AG10803 (cell line): ENCODE data around the genes KATNA1, LRP11 and RAET1G.

DNA sequence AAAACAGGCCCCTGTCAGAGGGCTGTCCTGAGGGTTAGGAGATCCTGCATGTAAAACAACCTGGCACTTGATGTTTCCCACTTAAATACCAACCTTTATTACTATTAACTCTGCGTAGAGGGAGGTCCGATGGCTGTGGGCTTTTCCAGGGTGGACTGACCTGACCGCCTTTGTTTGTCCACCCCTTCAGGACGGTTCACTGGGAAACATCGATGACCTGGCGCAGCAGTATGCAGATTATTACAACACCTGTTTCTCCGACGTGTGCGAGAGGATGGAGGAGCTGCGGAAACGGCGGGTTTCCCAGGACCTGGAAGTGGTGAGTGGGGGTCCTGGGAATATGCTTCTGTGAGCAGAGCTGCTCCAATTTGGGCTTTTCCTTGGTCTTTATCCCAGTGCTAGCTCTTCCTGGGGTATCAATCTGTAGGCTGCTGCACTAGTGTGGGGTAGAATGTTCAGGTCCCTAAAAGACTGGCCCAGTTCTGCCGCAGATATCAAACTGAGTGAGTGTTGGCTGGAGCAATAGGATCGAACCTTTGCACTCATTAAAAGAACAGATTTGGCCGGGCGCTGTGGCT, 47.4 kb downstream of the SASH1 start:
- RRBS: no CpG with 5 or more reads among the region's 16 CpGs

DNA sequence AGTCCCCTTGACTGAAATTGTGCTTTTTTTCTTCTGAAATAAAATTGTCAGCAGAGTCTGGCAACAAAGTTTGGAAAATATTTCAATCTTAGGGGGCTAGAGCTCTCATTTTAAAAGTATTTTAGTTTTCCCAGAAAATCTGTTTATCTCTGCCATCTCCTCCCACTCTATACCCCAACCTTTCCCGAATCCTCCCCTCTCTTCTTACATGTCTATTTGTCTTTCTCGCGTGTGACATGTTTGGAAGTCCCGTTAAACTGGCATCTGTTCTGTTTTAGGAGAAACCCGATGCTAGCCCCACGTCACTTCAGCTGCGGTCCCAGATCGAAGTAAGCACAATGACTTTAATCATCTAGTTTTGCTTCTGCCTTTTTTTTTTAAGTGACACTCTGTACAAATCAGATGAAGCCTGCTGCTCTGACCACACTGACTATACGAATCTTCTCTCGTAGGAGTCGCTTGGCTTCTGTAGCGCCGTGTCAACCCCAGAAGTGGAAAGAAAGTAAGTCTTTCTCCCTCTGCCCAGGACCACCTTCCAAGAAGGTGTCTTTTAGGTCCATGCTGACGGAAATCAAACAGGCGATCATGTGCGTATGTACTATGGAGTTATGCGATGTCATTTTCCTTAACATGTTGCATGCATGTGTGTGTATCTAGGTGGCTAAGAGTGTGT, 97.4 kb downstream of the SASH1 start:
- RRBS: no CpG with 5 or more reads among the region's 17 CpGs

DNA sequence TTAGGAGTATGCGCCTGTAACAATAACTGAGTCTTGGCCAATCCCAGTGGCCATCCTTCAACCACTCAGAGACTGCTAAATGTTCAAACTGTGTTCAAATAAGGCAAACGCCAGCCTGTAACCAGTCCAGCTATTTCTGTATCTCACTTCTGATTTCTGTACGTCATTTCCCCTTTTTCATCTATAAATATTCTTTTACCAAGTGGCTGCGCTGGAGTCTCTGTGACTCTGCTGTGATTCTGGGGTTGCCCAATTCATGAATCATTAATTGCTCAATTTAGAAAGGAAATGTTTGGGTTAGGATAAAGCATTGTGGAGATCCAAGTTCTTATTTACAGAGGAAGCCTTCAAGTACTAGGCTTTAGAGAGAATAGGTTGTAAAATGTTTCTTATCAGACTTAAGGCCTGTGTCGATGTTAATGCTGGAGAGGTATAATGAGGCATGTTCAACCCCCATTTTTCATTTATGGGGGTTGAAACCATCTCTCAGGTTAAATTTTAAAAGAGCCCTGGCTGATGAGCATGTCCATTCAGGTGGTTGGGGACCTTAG, 89.7 kb upstream of the UST start:
- RRBS: no CpG with 5 or more reads among the region's 5 CpGs

DNA sequence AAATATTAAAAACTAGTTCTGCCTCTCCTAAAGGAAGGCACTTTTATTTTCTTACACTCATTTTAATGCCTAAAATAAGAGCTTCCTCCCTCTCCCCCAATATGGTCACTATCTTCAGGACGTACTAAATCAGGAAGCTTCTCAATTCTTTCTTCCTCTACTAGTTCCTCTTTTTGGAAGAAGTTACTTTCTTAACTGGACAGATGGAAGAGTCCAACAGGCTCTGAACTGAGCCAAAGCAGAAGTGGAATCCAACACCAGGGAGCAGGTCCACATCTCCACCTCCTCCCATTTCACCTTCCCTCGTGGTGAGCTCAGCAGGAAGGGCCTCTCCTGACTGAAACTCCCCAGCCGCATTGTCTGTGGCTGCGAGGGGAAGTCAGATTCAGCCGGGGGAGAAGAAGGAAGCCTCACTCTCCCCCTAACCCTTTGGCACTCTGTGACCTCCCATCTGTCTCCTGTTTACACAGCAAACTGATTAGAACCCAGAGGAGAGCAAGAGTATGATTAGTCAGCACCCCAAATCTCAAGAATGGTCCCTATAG, 63.9 kb upstream of the UST start:
- RRBS: no CpG with 5 or more reads among the region's 5 CpGs

DNA sequence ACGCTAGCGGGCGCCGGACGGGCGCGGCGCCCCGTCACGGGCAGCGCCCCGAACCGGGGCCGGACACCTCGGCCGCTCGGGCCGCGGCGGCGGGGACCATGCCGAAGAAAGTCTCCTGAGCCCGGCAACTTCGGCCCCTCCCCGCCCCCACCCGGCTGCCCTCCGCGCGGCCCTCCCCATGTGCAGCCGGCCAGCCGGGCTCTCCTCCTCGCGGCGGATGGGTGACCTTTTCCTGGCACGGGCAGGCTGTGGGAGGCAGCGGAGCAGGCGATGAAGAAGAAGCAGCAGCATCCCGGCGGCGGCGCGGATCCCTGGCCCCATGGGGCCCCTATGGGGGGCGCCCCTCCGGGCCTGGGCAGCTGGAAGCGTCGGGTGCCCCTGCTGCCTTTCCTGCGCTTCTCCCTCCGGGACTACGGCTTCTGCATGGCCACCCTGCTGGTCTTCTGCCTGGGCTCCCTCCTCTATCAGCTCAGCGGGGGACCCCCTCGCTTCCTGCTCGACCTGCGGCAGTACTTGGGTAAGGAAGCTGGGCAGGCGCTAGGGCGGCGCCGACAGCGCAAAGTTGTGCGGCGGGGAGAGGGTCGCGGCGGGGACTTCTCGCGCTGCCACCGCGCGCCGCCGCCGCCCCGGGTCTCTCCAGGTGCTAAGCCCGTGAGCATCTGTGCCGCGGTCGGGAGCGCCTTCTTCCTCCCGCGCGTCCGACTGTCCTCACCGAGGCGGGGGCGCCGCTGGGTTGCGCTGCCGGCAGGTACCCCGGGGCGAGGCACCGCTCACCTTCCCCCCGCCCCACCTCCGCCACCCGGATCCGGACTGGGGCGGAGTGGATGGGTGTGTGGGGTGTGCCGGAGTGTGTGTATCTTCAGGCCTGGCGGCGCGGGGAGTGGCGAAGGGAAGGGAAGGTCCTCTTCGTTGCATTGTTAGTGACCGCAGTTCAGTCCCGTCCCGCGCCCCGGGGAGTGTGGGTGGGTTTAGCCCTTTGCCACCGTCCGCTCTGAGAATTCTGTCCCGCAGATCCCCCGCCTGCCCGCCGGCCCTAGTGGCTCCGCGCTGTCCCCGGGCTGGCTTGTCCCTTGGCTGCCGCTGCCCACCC, 676 bp downstream of the UST start:
- RRBS: 2% methylated on average over 64 of the region's 116 CpGs

DNA sequence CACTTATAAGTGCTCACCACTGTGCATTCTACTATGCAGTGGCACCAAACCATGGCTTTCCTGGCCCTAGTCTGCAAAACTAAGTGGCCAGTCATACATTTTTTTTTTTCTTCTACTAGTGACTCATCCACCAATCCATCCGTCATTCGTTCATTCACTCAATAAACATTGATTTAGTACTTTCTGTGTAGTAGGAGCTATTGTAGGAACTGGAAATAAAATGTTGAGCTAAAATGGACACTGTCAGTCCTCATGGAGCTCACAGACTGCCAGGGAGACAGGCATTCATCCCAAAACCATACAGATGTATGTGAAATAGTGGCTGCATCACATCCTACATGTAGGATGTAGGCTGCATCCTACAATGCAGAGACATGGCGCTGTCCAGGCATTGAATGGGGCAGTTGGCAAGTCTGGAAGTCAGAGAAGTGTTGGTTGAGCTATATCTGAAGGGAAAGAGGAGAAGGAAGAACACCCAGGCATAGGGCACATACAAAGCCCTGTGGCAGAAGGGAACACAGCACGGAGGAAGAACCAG, 224.4 kb downstream of the UST start:
- RRBS: no CpG with 5 or more reads among the region's 4 CpGs

DNA sequence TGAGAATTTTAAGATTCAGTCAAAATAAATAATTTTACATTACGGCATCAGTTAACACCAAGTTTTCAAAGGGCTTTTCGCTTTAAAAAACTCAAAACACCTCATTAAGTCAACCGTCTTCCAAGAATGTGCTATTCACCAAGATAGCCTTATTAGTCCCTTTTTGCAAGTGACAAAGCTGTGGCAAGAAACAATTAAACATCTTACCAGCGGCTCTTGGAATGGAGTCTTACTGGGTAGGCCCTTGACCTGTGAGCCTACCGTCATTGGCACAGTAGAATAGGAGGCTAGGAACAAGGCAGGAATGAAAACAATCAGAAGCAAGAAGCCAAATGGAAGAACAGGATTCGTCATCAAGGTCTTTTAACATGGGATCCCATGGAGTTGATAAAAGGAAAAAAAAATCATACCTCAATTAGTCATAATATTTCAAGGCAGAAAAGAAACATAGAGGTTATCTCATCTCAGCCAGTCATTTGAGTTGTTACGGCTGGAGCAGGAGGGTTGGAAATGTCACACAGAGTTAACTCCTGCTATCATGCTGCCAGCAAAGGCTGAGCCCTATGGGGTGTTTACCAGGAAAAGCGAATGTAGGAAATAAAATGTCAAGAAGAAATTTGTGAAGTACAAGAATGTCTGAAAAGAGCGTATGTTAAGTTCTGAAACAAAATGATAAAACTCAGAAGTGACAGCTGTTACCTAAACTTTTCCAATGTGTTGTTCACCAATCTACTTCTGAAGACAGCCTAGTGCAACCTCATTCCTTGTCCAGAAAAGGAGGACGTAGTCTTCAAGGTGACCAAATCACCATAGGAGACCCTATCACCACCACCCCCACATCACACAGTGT, 236.5 kb downstream of the UST start:
- RRBS: no CpG with 5 or more reads among the region's 10 CpGs

- RRBS: no CpG with 5 or more reads among the region's 1 CpG
Observed at GRCh38 chr6:149320773-149321363, 3.4 kb downstream of the TAB2 start.

DNA sequence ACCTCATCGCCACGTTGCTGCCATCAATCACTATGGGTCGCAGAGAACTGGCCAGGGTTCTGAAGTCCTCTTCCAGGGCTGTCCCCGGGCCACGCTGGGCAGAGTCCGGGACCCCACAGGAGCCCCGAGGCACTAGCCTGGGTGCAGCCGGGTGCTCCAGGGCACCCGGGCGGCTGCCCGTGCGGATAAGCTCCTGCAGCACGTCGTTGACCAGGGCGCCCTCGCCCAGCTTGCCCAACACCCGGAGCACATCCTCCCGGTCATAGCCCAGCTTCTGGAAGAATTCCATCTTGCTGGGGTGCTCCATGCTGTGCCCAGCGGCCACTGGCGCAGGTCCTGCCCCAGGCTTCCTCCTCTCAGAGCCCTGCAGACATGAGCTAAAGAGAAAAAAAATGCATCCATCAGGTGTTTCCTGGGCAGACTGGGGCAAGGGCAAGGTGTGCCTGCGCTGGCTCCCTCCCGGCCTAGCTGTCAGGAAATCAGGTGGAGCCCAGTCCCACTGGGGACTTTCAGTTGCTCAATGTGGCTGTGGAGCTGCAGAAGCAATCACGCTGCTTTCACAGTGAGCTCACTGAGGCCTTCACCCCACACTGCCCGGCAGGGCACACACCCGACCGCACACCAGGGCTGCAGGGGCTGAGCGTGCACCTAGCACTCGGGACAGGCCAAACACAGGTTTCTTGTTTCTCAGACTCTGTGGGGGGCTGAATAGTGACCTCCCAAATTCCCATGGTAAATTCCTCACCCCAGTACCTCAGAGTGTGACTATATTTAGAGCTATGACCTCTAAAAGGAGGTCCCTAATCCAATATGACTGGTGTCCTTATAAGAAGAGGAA, 10.4 kb downstream of the ZC3H12D start:
- RRBS: 90% methylated on average over 10 of the region's 28 CpGs

DNA sequence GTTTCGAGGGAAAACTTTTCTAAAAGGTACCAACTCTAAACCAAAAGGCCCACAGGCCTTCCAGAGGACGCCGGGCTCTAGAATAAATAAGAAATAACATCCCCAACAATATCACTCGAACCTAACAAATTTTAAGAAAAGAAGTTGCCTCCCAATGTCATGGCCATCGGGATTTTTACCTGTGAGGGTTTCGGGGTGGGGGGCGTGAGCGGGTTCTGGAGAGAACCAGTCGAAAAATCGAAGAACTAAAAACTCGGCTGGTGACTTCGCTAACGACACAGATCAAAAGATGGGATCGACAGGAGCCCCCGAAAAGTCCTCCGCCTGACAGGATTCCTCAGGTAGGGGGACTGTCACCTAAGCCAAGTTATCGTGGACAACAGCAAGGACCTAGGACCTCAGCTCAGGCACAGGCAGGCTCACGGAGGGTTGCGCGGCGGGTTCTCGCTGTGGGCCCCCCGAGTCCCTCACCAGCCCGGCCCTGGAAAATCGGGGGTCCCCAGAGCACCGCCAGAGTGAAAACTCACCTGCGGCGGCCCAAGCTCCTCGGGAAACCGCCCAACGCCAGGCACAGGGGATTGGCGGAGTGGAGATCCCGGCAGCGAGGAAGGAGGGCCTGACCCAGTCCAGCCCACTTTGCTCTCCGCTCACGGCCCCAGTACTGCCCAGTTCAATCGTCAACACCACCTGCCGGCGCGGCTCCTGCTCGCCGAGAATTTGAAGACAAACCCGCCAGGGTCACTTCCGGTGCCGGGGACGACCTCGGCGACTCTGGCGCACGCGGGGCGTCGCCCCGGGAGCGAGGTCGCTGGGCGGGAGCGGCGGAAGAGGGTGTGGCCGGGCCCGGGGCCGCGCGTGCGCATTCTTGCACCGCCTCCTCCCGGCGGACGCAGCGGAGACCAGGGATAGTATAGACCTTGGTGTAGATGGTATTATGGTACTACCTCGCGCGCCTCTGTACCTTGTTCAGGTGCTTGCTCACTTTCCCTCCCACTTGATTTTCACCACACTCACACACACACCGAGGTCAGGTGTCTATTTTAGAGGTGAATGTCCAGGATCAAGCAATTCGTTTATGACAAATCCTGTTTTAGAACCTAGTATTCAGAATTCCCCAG, at the start of gene KATNA1:
TSS of gene KATNA1 (minus strand) at position 773 of the 1,118 bp plus-strand sequence.
- RRBS: under 1% methylated on average over 35 of the region's 75 CpGs

GRCh38 chr6:149717094-149717951, 578 bp downstream of the LATS1 start:
- RRBS: 1% methylated on average over 20 of the region's 39 CpGs

- RRBS: no CpG with 5 or more reads among the region's 5 CpGs
Observed at GRCh38 chr6:149819548-149820340, 44.4 kb downstream of the LRP11 start.

DNA sequence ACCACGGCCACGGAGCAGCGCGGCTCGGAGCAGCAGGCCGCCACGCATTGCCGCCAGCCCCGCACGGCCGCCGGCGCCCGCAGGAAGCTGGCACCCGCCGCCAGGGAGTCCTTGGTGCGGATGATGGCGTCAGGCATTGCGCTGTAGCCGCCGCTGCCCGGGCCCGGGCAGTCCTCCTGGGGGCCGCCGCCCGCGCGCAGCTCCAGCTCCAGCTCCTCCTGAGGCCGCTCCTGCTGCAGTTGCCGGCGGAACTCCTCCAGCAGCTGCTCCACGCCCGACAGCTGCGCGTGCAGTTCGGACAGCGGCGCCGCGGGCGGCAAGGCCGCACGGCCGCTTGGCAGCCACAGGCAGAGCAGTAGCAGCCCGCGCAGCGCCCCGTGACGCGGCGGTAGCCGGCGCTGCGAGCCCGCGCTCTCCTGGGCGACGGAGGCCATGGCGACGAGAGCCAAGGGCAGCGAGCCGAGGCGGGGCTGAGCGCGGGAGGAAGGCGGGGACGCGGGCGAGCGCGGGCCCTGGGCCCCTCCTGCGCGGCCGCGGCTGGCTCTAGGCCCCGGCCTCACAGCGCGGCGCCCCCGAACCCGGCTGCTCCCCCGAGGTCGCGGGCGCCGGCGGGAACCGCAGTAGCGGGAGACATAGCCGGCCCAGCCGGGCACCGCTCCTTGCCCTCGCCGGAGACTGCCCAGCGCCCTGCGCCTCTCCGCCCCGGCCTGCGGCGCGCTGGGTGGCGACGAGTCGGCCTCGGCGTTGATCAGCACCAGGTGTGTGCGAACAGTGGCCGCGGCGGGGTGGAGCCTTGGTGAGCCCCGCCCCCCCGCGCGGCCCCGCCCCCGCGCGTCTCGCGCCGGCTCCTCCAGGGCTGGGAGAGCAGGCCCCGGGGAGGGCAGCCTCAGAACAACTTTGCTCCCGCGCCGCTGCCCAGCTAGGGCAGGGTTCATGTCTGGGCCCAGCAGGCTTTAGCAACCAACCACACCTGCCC, at the start of gene LRP11:
TSS of gene LRP11 (minus strand) at position 773 of the 976 bp plus-strand sequence.
- RRBS: 1% methylated on average over 28 of the region's 125 CpGs

- RRBS: no CpG with 5 or more reads among the region's 19 CpGs
Observed at GRCh38 chr6:149923002-149923463, at the start of gene RAET1G. Gene RAET1G (minus strand): TSS chr6:149923121.

DNA sequence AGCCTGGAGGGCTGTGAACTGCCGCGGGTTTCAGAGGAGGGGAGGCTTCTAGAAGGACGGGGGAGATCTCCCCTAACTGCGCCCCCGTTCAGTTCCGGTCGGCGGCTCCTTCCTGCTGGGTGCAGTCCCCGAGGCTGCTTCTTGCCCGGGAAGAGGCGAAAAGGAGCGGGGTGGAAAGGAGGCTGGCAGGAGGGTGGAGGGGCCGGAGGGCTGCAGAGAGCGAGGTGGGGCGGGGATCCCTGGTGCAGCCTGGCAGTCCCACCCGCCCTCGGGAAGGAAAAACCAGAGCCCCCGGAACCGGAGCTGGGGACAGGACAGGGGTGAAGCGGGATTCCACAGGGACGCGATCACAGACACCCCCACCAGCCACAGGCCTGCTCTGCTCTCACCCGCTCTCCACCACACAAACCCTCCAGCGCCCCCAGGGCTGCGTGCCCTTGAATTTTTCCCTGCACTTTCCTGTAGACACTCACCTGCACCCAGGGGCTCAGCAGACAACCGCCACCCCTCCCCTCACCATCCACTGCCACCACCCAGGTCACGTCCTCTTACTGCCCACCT, 462 bp downstream of the ULBP2 start:
- RRBS: 3% methylated on average over 12 of the region's 27 CpGs

DNA sequence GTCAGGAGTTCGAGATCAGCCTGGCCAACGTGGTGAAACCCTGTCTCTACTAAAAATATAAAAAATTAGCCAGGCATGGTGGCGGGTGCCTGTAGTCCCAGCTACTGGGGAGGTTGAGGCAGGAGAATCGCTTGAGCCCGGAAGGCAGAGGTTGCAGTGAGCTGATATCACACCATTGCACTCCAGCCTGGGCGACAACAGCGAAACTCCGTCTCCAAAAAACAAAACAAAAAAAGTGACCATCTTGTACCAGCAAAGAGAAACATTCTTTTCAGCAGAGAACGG, 25.1 kb upstream of the PPP1R14C start:
- RRBS: no CpG with 5 or more reads among the region's 9 CpGs

DNA sequence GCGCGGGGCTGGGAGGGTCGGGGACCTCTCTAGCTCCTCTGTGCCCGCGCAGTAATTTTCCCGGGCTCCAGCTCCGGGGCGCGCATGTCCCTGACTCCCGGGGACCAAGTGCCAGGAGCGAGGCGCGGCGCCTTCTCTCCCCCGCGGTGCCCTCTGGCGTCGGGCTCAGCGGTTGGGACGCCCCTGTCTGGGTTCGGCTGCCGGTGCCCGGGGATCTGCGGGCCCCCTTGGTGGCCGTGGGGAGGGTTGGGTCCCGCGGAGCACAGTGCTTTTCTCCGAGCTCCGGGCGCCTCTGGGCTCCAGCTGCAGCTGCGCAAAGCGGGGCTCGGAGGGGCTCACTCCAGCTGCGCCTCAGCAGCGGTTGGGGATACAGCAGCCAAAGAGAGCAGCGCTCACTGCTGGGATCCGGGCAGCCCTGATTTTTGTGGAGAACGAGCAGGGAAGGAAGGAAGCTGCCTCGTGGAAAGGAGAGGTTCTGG, 702 bp downstream of the PPP1R14C start:
- RRBS: 2% methylated on average over 16 of the region's 39 CpGs

- RRBS: no CpG with 5 or more reads among the region's 14 CpGs
Observed at GRCh38 chr6:150176647-150177672, 34.1 kb downstream of the PPP1R14C start.

DNA sequence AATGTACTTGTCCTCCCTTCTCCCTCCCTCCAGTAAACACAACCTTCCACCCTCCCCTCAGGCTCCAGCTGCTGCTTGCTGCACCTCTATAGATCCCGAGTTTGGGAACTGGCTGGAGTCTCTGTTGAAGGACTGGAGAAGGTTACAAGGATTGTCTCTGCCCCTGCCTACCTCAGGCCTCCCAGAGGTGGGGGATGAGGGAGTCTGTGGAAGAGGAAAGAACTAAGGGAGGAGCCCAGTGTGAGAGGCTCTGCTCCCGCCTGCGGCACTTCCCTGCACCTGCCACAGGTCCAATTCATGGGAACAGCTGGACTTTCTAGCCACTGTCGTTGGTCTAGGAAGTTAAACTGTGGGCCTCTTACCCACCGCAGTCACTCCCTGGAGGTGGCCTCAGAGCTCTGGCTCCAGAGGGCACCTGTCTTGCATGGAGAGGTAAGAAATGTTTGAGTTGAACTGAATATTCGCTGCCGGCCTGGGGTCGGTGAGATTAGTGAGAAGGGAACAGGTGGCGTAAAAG, 54.2 kb downstream of the PPP1R14C start:
- RRBS: no CpG with 5 or more reads among the region's 9 CpGs

- RRBS: no CpG with 5 or more reads among the region's 8 CpGs
Observed at GRCh38 chr6:150398016-150398476, 29.2 kb downstream of the IYD start.